ENCODE measurements around a stretch of chr3.

- PRO-cap: unidirectional peak, plus-strand start at chr3:99875703
Observed at GRCh38 chr3:99875544-99875939, 57.9 kb downstream of the CMSS1 start.

GRCh38 chr3:99921012-99921305, 103.3 kb downstream of the CMSS1 start:
- PRO-cap: no peak

DNA sequence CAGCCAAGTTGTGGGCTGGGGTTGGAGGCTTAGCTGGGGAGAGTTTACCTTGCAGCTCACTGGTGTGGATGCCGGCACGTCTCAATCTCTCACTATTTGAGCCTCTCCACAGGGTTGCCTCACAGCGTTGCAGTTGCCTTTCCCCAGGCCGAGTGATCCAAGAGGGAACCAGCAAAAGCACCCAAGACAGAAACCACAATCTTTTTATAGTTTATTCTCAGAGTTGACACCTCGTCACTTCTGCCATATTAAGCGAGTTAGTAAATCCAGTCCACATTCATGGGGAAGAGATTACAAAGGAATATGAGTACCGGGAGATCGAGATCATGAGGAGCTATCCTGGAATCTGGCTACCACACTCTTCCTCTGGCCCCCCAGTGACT, 37.1 kb upstream of the FILIP1L start:
- PRO-cap: no peak

GRCh38 chr3:100525544-100526325, 33.3 kb downstream of the TMEM45A start:
- PRO-cap: bidirectional peak, plus-strand start at chr3:100526189, minus-strand start at chr3:100526037

DNA sequence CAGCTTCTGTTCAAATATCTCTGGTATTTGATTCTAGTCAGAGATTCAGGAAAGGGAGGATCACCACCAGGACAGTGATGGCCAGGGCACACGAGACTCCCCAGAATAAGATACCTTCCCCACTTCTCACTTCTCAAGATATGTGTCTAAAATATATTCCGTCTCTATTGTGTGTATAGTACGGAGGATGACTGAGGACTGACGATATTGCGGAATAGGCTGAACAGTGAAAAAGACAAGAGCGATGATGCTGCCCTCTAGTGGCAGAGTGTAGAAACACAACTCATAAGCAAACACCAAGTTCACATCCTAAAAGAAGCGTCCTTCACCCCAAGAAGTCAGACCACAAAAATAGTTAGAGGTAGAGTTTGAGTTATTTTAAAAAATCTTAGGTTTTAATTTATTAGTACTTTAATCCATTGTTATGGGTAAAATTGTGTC, 18.9 kb upstream of the ADGRG7 start:
- PRO-cap: no peak

- PRO-cap: no peak
Observed at GRCh38 chr3:100697839-100698433, 11.4 kb upstream of the TFG start.

DNA sequence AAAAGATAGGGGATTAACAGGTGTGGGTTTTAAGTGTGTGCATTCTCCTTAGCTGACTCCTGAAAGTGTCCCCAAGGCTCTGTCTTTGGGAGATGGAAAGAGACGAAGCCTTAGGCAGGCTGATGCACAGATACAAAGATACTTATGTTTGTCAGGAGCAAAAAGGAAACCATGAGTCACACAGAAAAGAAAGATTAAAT, 23.8 kb upstream of the ABI3BP start:
- PRO-cap: no peak

DNA sequence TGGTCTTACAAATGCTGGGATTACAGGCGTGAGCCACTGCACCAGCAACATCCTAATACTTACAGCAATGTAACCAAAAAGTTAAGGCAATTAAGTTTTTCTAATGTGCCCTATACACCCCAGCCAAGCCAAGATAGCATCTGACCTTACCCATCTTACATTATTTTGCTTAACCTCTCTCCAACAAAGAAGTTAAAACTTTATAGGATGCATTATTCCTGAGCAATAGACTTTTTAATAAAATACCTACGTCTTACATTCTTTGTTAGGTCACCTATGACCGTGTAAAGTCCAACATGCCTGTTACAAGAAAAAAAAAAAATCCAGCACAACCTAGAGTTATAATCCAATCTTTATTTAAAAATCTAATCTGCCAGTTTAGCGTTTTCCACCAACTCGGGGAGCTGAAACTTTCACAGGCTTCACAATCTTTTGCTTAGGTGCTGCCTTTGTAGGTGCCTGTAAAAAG, 3.9 kb upstream of the ZBTB11 start:
- PRO-cap: no peak

DNA sequence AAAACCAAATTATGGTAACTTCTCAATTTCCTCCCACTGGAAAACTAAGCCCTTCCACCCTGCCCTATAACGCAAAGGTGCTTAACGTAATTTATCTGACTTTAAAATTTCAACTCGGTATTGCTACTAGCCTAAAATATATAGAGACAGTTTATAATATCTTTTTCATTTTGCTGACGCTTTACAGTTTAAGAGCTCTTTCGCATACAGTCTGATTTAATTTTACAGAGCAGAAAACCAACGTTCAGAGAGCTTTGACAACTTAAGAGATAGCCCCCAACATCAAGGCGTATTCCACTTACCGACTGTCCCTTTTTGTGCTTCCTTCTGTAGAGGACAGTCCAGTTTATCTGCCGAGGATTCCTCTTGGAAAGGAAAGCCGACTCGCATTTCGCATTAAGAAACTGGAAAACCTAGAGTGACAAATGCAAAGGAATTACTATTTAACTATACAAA, 974 bp downstream of the RPL24 start:
- PRO-cap: unidirectional peak, minus-strand start at position 314 of the sequence

- PRO-cap: no peak
Observed at GRCh38 chr3:102130236-102130799, 281.0 kb downstream of the NFKBIZ start.

- PRO-cap: no peak
Observed at GRCh38 chr3:102223214-102223576, 211.6 kb upstream of the ZPLD1 start.

DNA sequence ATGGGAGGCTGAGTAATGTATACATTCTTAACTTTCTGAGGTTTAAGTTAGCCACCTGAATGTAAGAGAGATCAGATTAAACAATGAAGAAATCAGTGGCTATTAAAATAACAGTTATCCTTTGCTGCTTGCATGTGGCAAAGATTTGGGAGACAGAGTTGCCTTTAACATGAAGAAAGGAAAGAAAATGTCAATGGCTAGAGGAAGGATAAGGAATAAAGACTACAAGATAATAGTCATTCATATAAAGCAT, 330.0 kb downstream of the ZPLD1 start:
- PRO-cap: no peak

DNA sequence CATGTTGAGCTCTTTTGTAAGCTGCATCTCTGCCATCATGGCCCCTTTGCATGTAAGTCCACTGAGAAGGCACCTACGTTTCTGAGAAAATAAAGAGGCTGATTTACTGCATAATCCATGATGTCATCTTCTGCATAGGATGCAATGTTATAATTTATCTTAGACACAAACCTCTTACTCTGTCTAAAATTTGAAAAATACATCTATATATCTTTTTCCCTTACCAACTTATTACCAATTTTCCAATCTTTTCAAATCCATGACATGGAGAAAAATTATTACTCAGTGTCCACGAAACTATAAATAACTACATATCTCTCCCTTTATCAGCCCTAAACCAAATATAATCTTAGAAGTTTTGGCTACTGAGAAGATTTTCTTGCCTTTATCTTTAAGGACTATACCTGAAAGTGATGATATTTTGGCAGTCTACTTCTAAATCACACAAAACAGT, 1294.9 kb downstream of the ZPLD1 start:
- PRO-cap: no peak

GRCh38 chr3:104160435-104160915, 1206.2 kb upstream of the ALCAM start:
- PRO-cap: no peak

- PRO-cap: no peak
Observed at GRCh38 chr3:104676132-104676650, 690.5 kb upstream of the ALCAM start.

GRCh38 chr3:105353209-105354444, 13.1 kb upstream of the ALCAM start:
- PRO-cap: no peak

DNA sequence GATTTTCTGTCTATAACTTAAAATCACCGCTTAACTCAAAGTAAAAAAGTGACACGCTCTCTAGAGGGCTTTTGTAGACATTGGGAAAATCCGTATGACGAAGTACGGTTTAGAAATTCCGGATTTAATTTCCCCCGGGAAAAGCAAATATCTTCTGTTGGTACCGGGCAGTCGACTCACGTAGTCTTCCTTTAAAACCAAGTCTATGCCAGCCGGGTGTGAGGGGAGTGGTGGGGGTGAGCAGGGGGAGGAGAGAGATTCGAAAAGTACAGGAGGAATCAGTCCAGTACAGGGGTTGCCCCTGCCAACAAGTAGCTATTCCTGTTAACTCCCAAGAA, 771 bp upstream of the ALCAM start:
- PRO-cap: no peak

- PRO-cap: no peak
Observed at GRCh38 chr3:105790891-105791663, 77.7 kb downstream of the CBLB start.

DNA sequence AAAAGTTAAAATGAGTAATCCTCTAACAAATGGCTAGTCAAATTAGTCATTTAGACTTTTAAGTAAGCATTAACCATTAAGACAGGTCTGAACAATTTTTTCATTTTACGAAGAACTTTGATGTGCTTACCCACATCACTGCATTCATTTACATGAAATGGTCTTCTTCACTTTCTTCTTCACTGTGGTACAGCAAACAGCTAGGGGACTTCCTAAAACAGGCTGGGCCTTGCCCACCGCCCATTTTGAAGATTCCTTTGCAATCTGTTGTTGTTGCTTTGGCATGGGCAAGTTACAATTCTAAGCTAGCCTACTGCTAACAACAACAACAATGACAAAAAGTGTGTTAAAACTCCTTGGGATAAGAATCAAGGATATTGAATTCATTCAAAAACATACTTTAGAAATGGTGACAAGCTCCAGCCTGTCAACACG, 67.4 kb downstream of the CBLB start:
- PRO-cap: no peak

DNA sequence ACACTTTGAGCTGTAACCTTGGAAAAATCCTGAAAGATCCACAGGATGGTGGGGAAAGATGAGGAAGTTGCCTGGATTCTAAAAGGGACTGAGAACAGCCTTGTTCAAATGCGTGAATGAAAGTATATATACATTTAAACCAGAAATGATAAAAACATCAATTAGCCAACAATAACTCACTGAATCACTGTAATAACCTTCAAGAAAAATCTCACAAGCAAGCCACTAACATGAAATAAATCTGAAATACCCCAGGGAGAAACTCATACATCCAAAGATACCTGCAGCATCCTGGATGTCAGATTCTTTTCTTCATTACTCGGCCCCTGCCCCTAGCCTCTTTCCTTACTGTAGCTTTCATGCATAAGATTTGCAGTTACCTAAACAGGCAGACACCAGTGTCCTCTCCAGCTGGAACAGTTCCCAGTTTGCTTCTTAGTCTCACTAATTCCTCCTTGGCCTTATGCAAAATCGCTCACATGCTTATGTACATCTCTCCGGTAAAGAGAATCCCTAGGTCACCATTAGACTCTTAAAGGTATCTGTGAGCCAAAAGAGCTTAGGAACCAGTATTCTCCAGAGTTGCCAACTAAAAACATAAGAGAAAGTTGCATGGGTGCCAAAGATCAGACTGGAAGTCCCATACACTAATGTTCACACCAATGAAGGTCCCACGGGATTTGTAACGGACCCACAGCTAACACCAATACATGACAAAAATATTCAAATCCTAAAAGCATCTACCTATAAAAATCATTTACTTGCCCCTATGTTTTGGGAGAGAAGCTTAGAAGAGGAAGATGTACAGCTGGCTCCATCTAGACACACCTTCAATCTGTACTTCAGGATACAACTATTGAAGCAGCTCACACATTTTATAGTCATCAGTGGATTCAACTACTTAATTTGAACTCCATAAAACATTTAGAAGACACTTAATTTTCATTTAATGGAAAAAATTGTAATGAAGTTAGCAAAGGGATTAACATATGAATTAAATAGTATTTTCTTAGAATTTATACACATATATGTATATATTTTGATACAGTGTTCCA, 66.6 kb downstream of the CBLB start:
- PRO-cap: no peak